Tibial nerve (tissue), 3 donors: Measurements from ENCODE around the gene MYO5C.

- PRO-cap = no peak
- RAMPAGE, long total RNA, 3 experiments = no peak in any of the 3 experiments
Measured at GRCh38 chr15:51837793-51838174, 8.3 kb downstream of the TMOD3 start.

DNA sequence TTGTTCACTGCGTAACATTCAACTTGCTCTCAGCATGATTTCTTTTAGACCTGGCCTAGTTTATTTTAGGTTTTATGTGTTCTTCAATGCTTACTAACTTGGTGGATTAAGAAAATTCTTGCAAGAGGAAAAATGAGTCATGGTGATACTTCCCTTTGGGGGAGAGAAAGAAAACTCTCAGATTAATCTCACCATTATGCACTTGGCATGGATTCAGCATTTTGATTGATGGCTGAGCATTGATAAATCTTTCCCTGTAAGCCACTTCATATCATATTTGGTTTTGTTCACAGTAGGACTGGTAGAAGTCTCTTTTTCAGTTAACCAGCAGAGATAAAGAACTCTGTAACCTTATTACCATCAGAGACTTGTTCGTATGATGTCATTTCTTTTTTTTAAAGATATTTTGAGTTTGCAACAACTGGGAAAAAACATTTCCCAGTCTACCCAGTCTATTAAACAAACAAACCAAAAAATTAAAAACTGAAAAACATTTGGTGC is 17.0 kb downstream of the TMOD3 start:
- PRO-cap = no peak
- RAMPAGE, long total RNA, 3 experiments = no peak in any of the 3 experiments

DNA sequence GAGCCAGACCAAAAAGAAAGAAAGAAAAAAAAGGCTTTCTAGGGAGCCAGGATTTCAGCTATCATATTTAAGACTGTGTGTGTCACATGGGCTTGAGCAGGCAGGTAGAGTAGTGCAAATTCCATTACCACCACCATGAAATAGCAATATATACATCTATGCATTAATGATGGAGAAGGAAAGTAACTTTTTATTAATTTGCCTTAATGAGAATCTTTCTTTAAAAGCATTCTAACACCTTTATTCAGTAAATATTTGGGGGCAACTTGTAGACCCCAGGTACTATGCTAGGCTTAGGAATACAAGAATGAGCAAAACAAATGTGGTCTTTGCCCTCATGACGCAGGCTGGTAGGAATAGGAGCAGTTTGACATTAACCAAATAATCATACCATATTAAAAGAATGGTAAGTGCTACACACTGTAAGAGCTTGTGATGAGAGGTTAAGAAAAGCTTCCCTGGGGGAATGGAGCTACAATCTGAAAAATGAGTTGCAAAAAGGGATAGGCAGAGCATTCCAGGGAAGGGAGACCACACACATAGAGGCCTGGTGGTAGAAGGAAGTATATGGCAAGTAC is 37.1 kb downstream of the TMOD3 start:
- PRO-cap = no peak
- RAMPAGE, long total RNA, 3 experiments = no peak in any of the 3 experiments

- PRO-cap = no peak
- RAMPAGE, long total RNA, 3 experiments = no peak in any of the 3 experiments
Measured at GRCh38 chr15:51935471-51936747, 35.7 kb downstream of the LEO1 start.

GRCh38 chr15:52031472-52032065 is 12.6 kb downstream of the MAPK6 start:
- PRO-cap = no peak
- RAMPAGE, long total RNA, 3 experiments = no peak in any of the 3 experiments

DNA sequence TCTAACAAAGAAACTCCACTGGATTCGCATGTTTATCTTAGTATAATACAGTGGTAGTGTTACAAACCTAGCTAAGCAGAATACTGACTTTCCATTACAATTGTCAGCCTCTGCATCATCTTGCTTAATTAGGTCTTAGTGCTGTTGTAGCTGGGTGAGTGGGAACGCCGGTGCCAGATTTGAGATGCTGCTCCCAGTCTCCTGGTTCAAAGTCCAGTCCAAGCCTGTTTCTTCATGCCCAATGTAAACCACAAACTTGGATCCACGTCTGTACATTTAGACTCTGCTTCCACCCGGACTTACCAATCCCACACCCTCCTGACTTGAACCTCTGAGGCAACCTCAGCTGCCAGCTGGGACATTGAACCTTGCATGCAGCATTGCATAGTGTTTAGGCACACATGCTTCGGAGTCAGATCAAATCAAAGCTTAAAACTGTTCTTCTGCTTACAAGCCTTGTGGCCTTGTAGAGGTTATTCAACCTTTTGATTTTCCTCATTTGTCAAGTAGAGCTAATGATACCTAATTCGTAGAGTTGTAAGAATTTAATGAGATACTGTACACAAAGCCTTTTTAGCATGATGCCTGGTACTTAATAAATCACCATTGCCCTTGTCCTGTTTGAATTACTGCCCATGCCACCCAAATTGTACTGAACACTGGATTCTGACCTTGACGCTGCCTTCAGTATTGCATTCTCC is 42.9 kb downstream of the BCL2L10 start:
- PRO-cap = no peak
- RAMPAGE, long total RNA, 3 experiments = no peak in any of the 3 experiments

- PRO-cap = no peak
- RAMPAGE, long total RNA, 3 experiments = no peak in any of the 3 experiments
Measured at GRCh38 chr15:52232224-52232858, 41.1 kb upstream of the GNB5 start.

- PRO-cap = no peak
- RAMPAGE, long total RNA, 3 experiments = no peak in any of the 3 experiments
Measured at GRCh38 chr15:52256828-52257388, 38.7 kb downstream of the MYO5C start.

- PRO-cap = no peak
- RAMPAGE, long total RNA, 3 experiments = no peak in any of the 3 experiments
Measured at GRCh38 chr15:52257555-52258268, 37.9 kb downstream of the MYO5C start.

- PRO-cap = no peak
- RAMPAGE, long total RNA, 3 experiments = no peak in any of the 3 experiments
Measured at GRCh38 chr15:52292735-52293427, 2.7 kb downstream of the MYO5C start.

- PRO-cap = unidirectional peak, minus-strand start at chr15:52295740
- RAMPAGE, long total RNA, 3 experiments = start-site peak on the minus strand in 2 of 3 experiments, at chr15:52295692-52295809 at its widest, 19 to 23 reads per replicate
Measured at GRCh38 chr15:52295432-52296314, at the start of gene MYO5C. MYO5C (minus strand) TSS chr15:52295804.

- PRO-cap = no peak
- RAMPAGE, long total RNA, 3 experiments = no peak in any of the 3 experiments
Measured at GRCh38 chr15:52362296-52362813, 66.8 kb upstream of the MYO5C start.

- PRO-cap = no peak
- RAMPAGE, long total RNA, 3 experiments = no peak in any of the 3 experiments
Measured at GRCh38 chr15:52565459-52566110, 3.2 kb downstream of the ARPP19 start.

- PRO-cap = no peak
- RAMPAGE, long total RNA, 3 experiments = start-site peak on the minus strand in 1 of 3 experiments, at chr15:52663143-52663287 at its widest, 8 reads per replicate
Measured at GRCh38 chr15:52662887-52663446, 16.2 kb downstream of the ATOSA start.

DNA sequence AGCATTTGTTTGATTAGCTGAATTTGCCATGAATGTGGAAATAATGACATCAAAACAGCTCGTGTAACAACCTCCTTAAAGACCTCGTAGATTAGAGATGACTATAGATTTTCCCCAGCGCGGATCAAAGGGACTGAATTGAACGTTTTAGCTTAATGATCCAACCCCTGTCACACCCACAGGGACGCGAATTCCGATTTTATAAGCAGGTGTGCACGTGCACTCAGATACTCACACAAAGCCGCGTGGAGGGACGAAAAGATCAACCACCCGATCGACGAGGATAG is 7.2 kb downstream of the ONECUT1 start:
- PRO-cap = no peak
- RAMPAGE, long total RNA, 3 experiments = no peak in any of the 3 experiments

DNA sequence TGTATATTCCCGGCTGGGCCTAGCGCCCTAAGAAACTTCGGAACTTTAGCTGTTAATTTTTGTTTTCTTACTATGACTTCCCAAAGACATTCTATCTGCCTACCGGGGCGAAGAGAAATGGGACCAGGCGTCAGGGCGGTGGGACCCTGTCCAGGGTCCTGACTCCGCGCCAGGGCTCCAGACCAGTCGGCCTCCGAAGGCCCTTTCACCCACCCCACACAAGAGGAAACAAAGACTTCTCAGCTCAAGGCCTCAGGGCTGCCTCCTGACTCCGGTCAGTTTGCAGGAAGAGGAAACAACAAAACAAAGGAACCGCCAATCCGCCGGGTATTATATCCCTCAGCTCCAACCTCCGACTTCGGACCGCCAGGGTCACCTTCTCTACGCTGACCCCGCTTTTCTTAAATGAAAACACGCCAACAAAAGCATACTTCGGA is 6.8 kb downstream of the ONECUT1 start:
- PRO-cap = no peak
- RAMPAGE, long total RNA, 3 experiments = no peak in any of the 3 experiments

GRCh38 chr15:52787924-52788599 is 2.1 kb downstream of the ONECUT1 start:
- PRO-cap = no peak
- RAMPAGE, long total RNA, 3 experiments = no peak in any of the 3 experiments

DNA sequence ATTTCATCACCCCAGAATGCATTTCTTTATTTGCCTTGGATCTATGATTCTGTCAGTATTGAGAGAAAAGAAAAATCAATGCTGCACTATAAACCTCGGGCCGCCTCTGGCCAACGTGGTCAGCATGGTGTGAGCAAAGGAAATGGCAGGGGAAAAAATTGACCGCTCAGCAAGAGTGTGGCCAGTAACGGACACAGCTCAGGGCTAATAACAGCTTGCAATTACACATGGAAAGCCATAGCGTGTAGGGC is 184.2 kb upstream of the ONECUT1 start:
- PRO-cap = no peak
- RAMPAGE, long total RNA, 3 experiments = no peak in any of the 3 experiments

GRCh38 chr15:53420950-53421256 is 338.6 kb downstream of the WDR72 start:
- PRO-cap = no peak
- RAMPAGE, long total RNA, 3 experiments = no peak in any of the 3 experiments

- PRO-cap = no peak
- RAMPAGE, long total RNA, 3 experiments = no peak in any of the 3 experiments
Measured at GRCh38 chr15:53449783-53450472, 309.5 kb downstream of the WDR72 start.